Subcutaneous preadipocyte (primary cell): ENCODE measurements around a stretch of chr17.

DNA sequence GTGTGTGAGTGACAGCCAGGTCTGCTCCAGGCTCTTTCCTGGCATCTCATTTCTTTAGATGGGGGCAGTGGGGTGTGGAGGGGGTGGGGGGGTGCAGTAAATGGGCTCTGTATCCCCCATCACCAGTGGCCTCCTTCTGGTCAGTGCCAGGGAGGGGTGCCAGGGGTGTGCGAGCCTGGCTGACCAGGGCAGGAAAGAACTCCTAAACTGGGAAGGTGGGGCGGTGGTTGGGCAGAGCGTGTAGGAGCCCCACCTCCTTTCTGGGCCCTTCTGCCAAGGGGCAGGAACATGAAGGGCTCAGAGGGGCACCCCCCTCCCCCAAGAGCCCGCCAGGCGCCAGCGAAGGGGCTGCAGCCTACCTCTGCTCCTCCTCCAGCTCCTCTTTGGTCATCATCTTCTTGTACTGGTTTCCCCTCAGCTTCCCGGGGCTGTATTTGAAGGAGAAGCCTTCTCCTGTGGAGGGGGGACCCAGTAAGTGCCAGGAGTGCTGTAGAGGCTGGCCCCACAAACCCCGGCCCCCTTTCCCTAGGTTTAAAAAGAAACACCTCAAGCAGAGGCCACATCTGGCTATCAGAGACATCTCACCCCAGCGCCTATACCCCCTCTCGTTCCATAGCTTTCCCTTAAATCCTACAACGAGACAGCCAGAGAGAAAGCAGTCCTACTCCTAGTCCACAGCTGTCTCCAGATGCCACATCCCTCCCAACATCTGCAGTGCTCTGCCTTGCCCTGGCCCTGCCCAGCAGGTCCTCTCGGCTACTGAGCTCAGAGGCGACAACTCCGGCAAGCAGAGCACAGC lies 25.9 kb downstream of the MXRA7 start:
- CAGE, long polyA plus RNA: no peak

- CAGE, long polyA plus RNA: no peak
Observed at GRCh38 chr17:76685882-76686276, 24.9 kb downstream of the MXRA7 start.

DNA sequence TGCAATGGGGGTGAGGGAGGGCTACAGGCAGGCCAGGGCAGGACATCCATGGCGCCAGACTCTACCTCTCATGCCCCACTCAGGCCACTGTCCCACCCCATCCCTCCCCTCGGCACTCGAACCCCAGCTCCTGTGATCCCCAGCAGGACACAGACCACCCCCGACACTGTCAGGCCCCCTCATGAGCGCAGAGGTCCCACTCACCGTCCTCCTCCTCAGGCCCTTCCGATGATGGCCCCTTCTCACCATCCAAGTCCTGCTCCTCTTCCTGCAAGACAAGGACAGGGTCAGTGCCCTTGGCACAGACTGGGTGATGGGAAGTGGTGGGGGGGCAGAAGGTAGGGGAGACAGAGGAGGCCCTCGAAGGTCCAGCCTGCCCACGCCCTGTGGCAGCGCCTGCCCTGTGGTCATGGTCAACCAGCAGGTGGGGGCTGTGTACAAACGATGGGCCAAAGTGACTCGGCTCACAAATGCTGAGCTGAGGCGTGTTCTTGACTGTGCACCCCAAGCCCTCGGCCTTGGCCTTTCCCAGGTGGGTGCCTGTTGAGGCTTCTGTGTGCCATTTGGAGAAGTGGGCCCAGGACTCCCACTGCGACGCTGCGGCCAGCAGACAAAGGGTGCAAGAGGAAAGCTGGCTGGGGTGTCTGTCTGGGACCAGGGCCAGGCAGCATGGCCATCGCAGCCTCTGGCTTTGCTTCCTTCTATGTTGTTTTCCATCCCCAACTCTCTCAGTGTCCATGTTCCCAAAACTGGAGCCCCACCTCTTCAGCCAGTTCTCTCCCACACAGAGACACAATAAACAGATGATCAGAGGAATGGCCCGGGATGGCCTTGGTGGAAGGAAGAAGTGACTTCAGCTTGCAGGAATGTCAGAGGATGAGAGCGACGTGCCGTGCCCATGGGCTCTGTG lies 22.6 kb downstream of the MXRA7 start:
- CAGE, long polyA plus RNA: no peak

GRCh38 chr17:76715299-76716046 lies 4.7 kb upstream of the MXRA7 start:
- CAGE, long polyA plus RNA: no peak

DNA sequence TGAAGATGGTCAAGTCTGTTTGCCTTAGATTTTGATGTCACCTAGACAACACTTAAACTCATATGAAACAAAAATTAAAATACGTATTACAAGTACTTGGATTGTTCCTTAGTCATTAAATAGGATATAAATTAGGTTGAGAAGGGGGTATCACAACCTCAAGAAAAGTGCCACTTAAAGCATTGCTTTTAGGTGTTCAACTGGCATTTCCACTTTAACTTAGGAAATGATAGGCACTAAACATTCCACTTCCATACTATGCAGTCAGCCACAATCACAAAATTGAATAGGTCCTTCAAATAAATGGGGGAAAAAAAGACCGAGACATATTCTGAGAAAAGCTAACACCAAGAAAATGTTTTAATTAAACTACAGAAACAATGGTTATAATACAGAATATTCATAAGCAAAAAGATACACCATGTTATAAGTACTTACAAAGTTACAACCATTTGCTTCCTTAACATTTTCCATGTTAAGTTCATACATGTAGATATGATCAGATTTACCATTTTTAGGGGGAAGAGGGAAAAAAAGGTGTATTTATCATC lies 3.3 kb downstream of the SRSF2 start:
- CAGE, long polyA plus RNA: no peak

GRCh38 chr17:76779997-76780443 lies 42.1 kb downstream of the MFSD11 start:
- CAGE, long polyA plus RNA: no peak

DNA sequence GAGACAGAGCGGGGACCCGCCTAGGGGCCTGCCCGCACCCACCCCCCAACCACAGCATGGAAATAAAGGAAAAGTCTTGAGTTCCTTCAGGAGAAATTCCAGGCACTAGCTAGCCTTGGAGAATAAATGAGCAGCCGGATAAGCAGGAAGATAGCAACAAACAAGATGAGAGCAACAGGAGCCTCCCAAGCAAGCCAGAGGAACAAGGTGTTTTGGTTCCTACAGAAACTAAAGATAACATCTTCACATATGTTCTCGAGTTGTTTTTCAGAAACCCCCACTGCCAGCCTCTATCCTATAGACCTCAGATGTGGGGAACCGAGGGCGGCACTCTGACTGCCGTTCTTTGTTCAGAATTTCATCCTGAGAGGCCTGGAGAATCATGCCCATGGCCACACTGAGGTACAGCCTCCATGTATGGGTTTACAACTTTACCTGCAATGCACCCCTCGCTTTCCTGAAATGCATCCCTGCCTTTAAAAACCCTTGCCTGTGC lies 129.1 kb downstream of the MGAT5B start:
- CAGE, long polyA plus RNA: no peak

GRCh38 chr17:77106737-77107416 lies 33.9 kb upstream of the SEC14L1 start:
- CAGE, long polyA plus RNA: no peak

- CAGE, long polyA plus RNA: no peak
Observed at GRCh38 chr17:77111927-77112254, 28.9 kb upstream of the SEC14L1 start.

DNA sequence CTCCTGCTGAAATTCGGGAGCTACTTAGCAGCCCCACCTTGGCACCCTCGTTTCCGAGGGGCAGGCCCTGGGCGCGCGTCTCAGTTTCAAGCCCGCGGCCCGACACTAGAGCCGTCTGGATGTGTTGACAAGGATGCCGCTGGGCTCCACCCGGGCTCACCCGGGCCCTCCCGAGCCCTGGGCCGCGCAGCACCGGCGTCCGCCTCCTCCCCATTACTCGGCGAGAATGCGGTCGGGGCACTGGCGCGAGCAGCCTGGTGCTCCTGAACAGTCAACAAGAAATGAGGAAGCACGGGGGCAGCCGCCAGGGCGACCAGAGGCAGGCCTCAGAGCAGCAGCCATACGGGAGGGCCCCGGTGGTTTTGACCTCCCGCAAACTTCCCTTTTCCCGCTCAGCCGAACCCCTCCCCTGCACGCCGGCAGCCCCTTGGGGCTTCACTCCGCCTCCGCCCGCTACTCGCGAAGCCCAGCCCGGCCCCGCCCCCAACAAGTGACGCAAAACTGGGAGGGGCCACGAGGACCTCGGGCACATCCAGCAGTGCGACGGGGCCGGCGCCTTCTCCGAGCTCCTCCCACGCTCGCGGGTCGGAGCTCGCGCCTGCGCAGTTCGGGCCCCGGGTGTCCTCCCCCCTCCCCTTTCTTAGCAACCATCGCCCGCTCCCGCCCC lies 440 bp upstream of the SEC14L1 start:
- CAGE, long polyA plus RNA: no peak

DNA sequence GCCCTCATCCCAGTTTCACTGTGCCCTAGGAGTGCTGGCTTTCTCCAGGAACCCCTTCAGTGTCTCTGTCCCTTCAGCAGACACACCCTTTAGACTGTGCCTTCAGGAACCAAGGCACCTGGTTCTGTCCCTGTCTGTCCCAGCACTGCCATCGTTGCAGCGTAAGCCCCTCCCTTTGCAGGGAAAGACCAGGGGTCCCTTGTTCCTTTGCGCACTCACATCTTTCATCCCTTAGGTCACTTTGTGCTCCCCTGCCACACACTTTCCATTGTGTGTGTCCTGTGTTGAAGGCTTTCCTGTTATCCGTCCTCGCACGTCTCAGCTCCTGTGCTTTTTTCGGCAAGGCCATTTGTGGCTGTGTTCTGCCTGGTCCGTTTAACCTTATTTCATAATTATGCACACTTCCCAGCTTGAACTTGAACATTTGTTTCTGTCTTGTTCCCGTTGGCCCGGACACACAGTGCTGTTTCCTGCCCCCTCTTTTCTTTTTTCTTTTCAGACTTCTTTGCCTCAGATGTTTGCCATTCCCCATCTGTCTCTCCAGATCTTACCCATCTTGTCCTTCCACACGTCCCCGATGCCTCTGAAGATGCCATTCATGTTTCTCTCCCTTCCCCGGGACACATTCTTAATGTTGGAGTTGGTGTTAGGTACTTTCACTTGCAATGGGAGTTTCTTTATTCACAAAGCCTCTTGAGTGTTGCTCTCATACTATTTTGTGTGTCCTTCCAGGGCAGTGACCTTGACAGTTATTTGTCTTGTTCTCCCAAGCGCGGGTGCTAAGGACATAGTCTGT lies 8.0 kb downstream of the SEC14L1 start:
- CAGE, long polyA plus RNA: no peak

DNA sequence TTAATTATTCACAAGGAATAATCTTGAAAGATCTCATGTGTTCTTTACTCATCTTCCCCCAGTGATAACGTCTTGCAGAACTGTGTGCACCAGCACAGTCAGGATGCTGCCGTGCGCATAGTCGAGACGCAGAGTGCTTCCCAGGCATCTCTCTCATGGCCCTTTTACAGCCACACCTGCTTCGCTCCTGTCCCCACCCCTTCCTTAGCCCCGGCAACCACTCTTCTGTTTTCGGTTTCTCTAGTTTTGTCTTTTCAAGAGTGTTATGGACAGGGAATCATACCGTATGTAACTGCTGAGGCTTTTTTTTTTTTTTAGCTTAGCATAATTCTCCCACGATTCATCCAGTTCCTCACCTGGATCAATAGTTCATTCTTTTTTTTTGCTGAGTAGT lies 47.3 kb downstream of the SEC14L1 start:
- CAGE, long polyA plus RNA: no peak

DNA sequence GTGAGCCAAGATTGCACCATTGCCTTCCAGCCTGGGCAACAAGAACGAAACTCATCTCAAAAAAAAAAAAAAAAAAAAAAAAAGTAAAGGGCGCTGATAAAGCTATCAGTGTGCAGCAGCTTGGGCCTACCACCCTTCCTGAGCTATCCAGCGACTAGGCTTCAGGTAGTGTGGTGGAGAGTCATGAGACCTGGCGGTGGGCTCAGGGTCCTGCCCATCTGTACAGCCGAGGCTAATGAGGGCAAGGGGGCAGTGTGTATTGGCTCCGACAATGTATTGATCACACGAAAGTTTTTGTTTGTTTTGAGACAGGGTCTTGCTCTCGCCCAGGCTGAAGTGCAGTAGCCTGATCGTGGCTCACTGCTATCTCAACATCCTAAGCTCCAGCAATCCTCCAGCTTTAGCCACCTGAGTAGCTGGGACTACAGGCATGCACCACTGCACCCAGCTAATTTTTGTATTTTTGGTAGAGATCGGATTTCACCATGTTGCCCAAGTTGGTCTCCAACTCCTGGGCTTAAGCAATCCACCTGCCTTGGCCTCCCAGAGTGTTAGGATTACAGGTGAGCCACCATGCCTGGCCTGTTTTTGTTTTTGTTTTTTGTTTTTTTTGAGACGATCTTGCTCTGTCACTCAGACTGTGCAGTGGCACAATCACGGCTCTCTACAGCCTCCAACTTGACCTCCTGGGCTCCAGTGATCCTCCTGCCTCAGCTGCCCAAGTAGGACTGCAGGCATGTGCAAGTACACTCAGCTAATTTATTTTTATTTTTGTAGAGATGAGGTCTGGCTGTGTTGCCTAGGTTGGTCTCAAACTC lies 60.1 kb upstream of the SEPTIN9 start:
- CAGE, long polyA plus RNA: no peak

- CAGE, long polyA plus RNA: no peak
Observed at GRCh38 chr17:77228176-77228934, 52.9 kb upstream of the SEPTIN9 start.

DNA sequence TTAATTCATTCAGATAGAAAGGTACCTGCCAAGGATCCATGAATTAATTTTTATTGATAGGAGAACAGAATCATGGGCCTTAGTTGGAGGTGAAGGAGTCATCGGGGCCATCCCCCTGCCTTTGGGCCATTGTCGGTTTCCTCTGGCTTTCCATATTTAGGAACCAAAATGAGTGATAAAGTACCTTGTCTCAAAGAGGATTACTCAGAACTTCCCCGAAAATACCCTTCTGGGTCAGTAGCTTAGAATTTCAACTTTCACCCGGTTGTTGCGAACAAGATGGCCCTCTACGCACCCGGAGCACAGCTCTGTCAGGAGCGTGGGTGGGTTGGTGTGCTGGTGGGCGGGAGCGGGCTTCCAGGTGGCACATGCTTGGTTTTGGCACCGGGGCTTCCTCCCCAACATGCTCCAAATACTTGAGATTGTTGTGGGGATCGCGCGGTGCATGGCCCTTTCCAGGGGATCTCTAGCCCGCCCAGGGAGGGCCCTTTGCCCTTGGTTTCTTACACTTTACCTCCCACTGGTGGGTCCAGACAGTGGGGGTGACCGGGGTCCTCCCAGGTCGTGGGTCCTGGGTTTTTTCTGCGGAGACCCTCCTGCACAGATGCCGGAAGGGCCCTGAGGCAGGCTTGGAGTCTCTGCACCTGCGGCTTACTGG lies 1.3 kb downstream of the SEPTIN9 start:
- CAGE, long polyA plus RNA: no peak

- CAGE, long polyA plus RNA: no peak
Observed at GRCh38 chr17:77288122-77288703, 6.9 kb downstream of the SEPTIN9 start.

GRCh38 chr17:77311325-77312026 lies 30.2 kb downstream of the SEPTIN9 start:
- CAGE, long polyA plus RNA: no peak

DNA sequence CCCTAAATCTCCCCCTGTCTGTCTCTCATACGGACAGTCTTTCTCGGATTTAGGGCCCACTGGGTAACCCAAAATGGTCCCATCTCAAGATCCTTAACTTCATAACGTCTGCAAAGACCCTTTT lies 42.7 kb downstream of the SEPTIN9 start:
- CAGE, long polyA plus RNA: no peak

DNA sequence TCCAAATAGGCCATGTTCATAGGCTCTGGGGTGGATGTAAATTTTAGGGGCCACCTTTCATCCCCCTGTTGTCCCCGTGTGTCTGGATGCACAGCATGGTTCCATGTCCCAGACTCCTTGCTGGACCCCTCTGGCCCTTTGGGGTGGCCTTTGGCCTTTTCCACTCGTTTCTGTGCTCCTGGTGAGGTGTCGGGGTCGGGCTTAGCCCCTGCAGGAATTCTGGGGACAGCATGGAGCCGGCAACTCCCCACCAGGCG lies 42.9 kb downstream of the SEPTIN9 start:
- CAGE, long polyA plus RNA: no peak

DNA sequence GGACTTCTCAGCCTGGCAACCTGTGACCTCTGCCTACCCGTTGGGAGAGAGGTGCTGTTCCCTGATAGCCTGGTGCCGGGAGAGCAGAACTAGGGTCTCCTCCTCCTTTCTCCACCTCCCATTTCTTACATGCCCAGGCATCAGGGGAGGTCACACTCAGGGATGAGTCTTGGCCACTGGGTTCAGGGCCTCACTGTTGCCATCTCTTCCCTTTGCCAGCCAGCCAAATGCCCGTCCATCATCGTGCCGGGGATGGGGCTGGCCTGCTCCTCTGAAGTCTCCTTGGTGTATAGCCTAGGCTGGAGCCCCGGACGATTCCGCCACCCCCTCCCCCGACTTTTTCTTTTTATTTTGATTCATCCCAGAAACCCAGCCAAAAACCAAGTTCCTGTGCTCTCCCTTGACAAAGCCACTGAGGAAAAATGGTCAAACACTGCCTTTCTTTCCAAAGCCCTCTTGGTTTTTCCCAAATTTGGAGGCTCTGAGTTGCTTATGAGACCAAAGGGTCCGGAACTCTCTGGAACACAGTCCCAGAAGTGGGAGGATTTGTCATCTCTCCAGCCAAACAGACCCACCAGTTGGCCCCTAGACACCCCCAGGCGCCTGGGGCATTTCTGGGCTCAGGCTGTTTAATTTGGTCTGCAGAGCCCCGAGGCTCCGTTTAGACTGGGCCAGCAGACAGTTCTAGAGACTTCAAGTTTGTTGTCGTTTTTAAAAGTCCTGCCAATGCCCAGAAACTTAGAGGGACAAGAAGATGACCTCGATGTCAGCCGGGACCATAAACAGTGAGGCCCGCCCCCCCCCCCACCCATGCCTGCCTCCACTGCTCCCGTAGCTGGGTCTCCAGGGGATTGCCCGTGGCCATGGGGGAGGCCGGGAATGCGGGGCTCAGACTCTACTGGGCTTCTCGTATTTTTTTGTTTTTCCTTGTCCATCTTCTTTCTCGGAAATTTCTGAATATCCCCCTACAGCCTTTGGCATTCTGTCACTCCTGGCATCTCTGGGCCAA lies 98.5 kb downstream of the SEPTIN9 start:
- CAGE, long polyA plus RNA: no peak